Stomach (tissue), 7 donors: ENCODE measurements around the genes CFAP45 and PEA15.

- PRO-cap, result no peak
- RAMPAGE, long total RNA, 5 experiments, result no peak in any of the 5 experiments
- RRBS, result no CpG with 5 or more reads among the region's 4 CpGs
These were observed 25.2 kb upstream of the DUSP23 start for GRCh38 chr1:159755537-159756073.

- PRO-cap, result bidirectional peak, plus-strand start at chr1:159900285, minus-strand start at chr1:159900159
- RAMPAGE, long total RNA, 5 experiments, result no peak in any of the 5 experiments
- RRBS, result 5% methylated on average over 13 of the region's 31 CpGs
These were observed at the start of gene CFAP45 for GRCh38 chr1:159899956-159900911. TSS of gene CFAP45 (minus strand) at chr1:159900165.

GRCh38 chr1:160030820-160031697 is 731 bp downstream of the PIGM start:
- PRO-cap, result unidirectional peak, plus-strand start at chr1:160031140
- RAMPAGE, long total RNA, 5 experiments, result no peak in any of the 5 experiments
- RRBS, result 2% methylated on average over 5 of the region's 46 CpGs

DNA sequence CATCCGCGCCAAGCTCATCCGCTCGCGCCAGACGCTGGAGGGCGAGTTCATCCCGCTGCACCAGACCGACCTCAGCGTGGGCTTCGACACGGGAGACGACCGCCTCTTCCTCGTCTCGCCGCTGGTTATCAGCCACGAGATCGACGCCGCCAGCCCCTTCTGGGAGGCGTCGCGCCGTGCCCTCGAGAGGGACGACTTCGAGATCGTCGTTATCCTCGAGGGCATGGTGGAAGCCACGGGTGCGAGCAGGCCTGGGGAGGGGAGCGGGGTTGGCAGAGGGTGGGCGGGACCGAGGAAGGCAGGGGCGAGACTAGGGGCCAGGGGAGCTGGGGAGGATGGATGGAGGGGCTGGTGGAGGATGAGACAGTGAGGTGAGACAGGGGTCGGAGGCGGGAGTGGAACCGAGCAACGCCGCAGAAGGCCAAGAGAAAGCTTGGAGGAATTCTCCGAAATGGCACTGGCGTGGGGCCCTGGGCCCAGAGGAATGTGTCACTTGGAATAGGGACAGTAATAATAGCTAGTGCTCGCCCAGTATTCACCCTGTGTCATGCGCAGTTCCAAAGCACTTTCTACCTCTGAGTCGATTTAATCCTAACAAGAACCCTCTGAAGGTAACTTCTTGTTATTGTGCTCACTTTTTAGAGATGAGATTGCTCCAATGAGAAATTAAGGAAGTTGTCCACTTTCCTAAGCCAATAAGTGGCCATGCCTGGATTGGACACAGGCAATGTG is 3.5 kb downstream of the KCNJ9 start:
- PRO-cap, result no peak
- RAMPAGE, long total RNA, 5 experiments, result no peak in any of the 5 experiments
- RRBS, result no CpG with 5 or more reads among the region's 47 CpGs

DNA sequence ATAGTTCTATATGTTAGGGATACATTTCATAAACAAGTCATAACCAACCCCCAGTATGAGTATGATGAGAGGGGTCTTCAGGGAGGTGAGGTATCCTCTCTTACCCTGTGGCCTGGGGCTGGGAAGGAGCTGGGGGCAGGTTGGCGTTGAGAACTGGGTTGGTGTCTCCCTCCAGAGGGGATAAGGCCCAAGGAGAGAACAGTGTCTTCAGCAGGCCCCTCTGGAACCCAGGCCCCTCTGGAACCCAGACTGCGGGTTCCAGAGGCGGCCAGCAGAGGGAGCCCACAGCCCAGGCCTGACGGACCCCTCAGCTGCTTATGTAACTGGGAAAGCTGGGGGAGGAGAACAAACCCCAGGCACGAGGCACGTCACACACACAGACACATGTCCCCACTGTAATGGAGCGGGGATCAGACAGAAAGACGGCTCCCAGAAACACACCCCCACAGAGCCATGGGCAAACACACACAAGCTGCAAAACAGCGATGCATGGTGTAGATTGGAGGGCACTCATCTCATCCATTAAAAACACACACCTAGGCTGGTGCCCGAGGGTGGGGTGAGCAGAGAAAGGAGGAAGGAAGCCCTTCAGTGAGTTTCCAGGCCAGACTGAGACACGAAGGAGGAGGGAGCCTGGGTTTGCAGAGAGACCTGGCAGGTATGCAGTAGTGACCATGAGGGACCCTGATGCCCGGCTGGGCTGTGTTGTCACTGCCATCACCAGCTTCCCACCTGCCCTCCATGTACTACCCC is 2.6 kb upstream of the IGSF8 start:
- PRO-cap, result no peak
- RAMPAGE, long total RNA, 5 experiments, result no peak in any of the 5 experiments
- RRBS, result no CpG with 5 or more reads among the region's 12 CpGs

- PRO-cap, result no peak
- RAMPAGE, long total RNA, 5 experiments, result no peak in any of the 5 experiments
- RRBS, result 45% methylated on average over 2 of the region's 14 CpGs
These were observed 930 bp downstream of the ATP1A2 start for GRCh38 chr1:160116124-160117253.

GRCh38 chr1:160193545-160193994 is 3.2 kb downstream of the CASQ1 start:
- PRO-cap, result no peak
- RAMPAGE, long total RNA, 5 experiments, result no peak in any of the 5 experiments
- RRBS, result 31% methylated on average over 5 of the region's 13 CpGs

GRCh38 chr1:160204936-160205632 is at the start of gene PEA15:
TSS of gene PEA15 (plus strand) at chr1:160205384.
- PRO-cap, result bidirectional peak, plus-strand start at chr1:160205384, minus-strand start at chr1:160205218
- RAMPAGE, long total RNA, 5 experiments, result start-site peak on the plus strand in 3 of 5 experiments, at chr1:160205400-160205429 at its widest, 46 to 62 reads per replicate
- RRBS, result 2% methylated on average over 21 of the region's 46 CpGs

DNA sequence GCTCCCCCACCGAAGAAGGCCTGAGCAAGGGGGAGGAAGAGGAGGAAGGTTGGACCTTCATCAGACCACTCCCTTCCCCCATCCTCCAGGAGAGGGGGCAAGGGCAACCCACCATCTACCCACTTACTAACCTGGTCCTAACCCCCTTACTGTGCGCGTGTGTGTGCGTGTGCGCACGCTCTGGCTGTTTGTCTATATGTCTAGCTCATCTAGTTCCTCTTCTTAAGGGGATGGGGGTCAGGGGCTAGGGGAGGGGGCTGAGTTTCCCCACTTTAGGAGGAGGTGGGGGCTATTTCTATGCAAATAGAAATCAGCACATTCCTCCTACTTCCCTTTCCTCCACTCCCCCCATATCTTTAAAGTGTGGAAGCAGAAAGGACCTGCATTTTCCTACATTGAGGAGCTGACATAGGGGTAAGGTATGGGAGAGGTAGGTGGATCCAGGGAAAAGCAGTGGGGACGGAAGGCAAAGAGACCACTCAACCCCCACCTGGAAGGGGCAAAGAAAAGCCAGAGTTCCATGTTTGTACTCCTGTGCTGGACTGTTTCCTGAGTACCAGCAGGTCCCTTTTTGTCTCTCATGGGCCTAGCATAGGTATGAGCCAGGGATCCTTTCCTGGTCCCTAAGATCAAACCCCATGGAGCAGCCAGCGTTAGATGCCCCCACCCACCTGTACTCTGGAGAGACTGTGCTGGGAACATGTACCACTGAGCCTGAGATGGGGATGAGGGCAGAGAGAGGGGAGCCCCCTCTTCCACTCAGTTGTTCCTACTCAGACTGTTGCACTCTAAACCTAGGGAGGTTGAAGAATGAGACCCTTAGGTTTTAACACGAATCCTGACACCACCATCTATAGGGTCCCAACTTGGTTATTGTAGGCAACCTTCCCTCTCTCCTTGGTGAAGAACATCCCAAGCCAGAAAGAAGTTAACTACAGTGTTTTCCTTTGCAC is 8.6 kb downstream of the PEA15 start:
- PRO-cap, result no peak
- RAMPAGE, long total RNA, 5 experiments, result start-site peak on the plus strand in 1 of 5 experiments, centred at position 683 of the sequence, 15 reads per replicate
- RRBS, result no CpG with 5 or more reads among the region's 9 CpGs

DNA sequence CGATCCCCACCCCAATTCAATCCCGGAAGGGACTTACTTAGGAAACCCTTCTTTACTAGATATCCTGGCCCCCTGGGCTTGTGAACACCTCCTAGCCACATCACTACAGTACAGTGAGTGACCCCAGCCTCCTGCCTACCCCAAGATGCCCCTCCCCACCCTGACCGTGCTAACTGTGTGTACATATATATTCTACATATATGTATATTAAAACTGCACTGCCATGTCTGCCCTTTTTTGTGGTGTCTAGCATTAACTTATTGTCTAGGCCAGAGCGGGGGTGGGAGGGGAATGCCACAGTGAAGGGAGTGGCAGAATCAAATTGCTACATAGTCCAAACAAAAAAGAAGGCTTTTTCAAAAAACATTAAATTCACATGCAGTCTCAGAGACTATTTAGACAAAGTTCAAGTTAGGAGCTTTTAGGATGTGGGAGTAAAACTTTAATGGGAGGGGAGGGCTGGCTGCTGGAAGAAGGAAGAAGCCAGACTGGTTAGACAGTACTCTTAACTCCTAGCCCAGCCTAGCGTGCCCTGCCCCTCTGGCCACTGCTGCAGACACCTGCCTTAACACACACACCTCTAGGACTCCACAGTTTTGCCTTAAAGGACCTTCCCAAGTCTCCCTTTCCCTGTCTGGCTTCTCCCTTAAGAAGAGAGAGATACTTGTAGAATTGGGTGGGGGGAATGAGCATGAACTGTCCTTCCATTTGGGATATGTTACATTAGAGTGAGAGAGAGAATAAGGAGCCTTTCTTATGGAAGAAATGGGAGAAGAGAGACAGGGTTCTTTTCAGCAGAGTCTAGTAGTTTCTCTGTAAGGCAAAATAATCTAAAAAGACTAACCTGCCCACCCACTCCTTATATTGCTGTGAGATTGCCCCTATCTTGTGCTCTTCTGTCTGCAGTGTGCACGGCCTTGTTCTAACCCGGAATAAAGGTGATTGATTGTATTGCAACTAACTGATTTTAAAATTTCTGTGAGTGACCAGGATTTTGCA is 9.5 kb downstream of the PEA15 start:
- PRO-cap, result no peak
- RAMPAGE, long total RNA, 5 experiments, result no peak in any of the 5 experiments
- RRBS, result no CpG with 5 or more reads among the region's 7 CpGs

- PRO-cap, result no peak
- RAMPAGE, long total RNA, 5 experiments, result start-site peak on the minus strand in 2 of 5 experiments, at chr1:160240203-160240379 at its widest, 97 to 204 reads per replicate
- RRBS, result no CpG with 5 or more reads among the region's 13 CpGs
These were observed 22.4 kb downstream of the DCAF8 start for GRCh38 chr1:160239946-160240418.

- PRO-cap, result no peak
- RAMPAGE, long total RNA, 5 experiments, result no peak in any of the 5 experiments
- RRBS, result no CpG with 5 or more reads among the region's 8 CpGs
These were observed 25.9 kb downstream of the COPA start for GRCh38 chr1:160317185-160317476.

GRCh38 chr1:160346956-160347290 is 3.7 kb downstream of the NCSTN start:
- PRO-cap, result no peak
- RAMPAGE, long total RNA, 5 experiments, result no peak in any of the 5 experiments
- RRBS, result no CpG with 5 or more reads among the region's 4 CpGs

DNA sequence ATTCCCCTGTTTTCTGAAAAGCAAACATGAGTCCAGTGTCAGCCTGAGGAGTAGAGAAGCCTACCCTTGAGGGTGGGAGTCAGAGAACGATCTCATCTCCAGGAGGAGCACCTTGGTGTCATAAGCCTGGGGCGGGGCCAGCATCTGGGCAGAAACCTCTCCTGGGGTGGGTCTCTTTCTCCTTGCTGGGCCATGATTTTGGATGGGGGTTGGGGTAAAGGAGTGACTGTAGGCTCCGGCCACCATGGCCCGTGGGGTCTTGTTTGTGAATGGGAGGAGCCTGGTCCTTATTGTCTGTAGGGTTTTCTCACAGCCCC is 5.9 kb downstream of the VANGL2 start:
- PRO-cap, result no peak
- RAMPAGE, long total RNA, 5 experiments, result no peak in any of the 5 experiments
- RRBS, result no CpG with 5 or more reads among the region's 4 CpGs

GRCh38 chr1:160499679-160500083 is 23.4 kb downstream of the SLAMF6 start:
- PRO-cap, result no peak
- RAMPAGE, long total RNA, 5 experiments, result start-site peak on the minus strand in 1 of 5 experiments, at chr1:160499817-160499998 at its widest, 9 reads per replicate

- PRO-cap, result no peak
- RAMPAGE, long total RNA, 5 experiments, result no peak in any of the 5 experiments
- RRBS, result no CpG with 5 or more reads among the region's 4 CpGs
These were observed 17.7 kb upstream of the SLAMF1 start for GRCh38 chr1:160664364-160665071.

DNA sequence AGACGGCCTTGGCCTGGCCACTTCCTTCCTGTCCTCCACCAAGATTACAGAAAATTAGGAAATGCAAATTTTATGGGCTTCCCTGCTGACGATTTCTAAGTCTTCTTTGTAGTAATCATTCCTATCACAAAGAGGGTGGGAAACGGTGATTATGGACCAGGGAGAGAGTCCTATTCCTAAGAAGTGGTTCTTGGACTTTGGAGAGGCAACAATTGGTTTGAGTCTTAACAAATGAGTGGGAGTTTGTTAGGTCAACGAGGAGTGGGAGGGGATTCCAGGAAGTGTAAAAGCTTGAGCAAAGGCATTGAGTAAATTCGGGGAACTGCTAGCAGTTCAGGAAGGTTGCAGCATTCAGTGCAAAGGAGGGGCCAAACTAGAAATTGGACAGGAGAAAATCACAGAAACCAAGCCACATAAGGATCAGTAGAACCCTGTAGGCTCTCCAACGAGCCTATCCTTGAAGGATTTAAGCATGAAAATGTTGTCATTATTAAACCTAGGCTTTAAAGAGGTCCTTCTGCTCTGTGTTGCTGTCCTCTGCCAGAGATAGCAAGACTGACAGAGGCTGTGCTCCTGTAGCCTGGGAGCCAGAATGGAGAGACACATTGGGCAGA is 18.9 kb upstream of the SLAMF1 start:
- PRO-cap, result no peak
- RAMPAGE, long total RNA, 5 experiments, result no peak in any of the 5 experiments
- RRBS, result no CpG with 5 or more reads among the region's 6 CpGs

GRCh38 chr1:160678601-160679285 is 31.9 kb upstream of the SLAMF1 start:
- PRO-cap, result no peak
- RAMPAGE, long total RNA, 5 experiments, result no peak in any of the 5 experiments
- RRBS, result no CpG with 5 or more reads among the region's 5 CpGs

- PRO-cap, result no peak
- RAMPAGE, long total RNA, 5 experiments, result no peak in any of the 5 experiments
- RRBS, result no CpG with 5 or more reads among the region's 1 CpG
These were observed 19.8 kb upstream of the LY9 start for GRCh38 chr1:160776080-160776756.

DNA sequence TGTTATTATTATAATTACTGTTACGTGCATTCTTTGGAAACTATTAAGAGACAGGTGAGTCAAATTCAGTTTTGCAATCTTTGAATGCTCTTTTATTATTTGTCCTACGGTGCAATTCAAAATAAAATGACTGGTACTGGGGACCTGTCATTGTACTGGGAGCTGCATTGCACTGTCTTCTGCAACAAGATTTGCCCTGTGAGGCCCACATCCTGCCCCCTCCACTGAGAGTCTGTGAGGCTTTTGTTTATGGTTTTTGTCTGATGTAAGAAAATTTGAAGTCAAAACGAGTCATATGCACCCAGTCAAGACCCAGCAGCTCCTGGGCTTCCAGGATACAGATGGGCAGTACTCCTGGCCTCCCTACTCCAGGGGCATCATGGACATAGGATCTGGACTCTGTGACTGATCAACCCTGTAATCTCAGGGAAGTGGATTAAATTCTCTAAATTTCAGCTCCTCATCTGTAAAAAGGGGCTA is 2.0 kb downstream of the LY9 start:
- PRO-cap, result bidirectional peak, plus-strand start at position 330 of the sequence, minus-strand start at position 157 of the sequence
- RAMPAGE, long total RNA, 5 experiments, result no peak in any of the 5 experiments
- RRBS, result no CpG with 5 or more reads among the region's 3 CpGs